ENCODE data around the gene CFAP91.

DNA sequence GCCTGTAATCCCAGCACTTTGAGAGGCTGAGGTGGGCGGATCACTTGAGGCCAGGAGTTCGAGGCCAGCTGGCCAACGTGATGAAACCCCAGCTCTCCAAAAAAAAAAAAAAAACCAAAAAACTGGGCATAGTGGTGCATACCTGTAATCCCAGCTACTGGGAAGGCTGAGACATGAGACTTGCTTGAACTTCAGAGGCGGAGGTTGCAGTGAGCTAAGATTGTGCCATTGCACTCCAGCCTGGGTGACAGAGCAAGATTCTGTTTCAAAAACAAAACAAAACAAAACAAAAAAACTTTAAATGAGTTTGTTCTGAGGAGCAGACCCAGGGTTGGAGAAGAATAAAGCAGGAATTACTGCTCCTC is 2.3 kb upstream of the CD80 start:
- RRBS, result no CpG with 5 or more reads among the region's 4 CpGs

GRCh38 chr3:119702485-119703584 is at the start of gene CFAP91:
TSS of gene CFAP91 (plus strand) at chr3:119703022.
- RRBS, result no CpG with 5 or more reads among the region's 60 CpGs

DNA sequence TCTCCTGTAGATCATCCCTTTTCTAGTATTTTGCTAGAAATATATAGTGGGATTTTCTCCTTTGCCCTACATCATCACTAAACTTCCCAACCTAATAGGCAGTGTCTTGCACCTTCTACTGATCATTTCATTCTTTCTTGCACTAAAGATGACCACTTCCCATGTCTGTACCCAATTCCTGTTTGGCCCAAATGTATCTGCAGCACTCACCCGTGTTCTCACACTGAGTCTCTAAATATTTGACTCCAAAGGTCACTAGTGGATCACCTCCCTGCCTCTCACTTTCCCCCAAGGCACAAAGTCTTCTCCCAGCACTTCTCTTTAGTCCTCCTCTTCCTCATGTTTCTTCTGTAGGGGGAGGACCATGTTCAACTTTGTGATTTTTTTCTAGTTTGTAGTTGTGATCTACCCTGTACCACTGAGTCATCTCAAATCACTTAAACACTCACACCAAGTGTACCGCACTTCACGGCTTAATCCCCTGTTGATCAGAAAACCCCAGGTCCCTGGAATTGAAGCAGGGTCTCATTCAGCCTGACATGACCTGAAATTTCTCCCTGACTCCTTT is 13.9 kb downstream of the NR1I2 start:
- RRBS, result no CpG with 5 or more reads among the region's 3 CpGs

- RRBS, result no CpG with 5 or more reads among the region's 3 CpGs
Measured at GRCh38 chr3:120395600-120396159, 46.5 kb upstream of the LRRC58 start.

DNA sequence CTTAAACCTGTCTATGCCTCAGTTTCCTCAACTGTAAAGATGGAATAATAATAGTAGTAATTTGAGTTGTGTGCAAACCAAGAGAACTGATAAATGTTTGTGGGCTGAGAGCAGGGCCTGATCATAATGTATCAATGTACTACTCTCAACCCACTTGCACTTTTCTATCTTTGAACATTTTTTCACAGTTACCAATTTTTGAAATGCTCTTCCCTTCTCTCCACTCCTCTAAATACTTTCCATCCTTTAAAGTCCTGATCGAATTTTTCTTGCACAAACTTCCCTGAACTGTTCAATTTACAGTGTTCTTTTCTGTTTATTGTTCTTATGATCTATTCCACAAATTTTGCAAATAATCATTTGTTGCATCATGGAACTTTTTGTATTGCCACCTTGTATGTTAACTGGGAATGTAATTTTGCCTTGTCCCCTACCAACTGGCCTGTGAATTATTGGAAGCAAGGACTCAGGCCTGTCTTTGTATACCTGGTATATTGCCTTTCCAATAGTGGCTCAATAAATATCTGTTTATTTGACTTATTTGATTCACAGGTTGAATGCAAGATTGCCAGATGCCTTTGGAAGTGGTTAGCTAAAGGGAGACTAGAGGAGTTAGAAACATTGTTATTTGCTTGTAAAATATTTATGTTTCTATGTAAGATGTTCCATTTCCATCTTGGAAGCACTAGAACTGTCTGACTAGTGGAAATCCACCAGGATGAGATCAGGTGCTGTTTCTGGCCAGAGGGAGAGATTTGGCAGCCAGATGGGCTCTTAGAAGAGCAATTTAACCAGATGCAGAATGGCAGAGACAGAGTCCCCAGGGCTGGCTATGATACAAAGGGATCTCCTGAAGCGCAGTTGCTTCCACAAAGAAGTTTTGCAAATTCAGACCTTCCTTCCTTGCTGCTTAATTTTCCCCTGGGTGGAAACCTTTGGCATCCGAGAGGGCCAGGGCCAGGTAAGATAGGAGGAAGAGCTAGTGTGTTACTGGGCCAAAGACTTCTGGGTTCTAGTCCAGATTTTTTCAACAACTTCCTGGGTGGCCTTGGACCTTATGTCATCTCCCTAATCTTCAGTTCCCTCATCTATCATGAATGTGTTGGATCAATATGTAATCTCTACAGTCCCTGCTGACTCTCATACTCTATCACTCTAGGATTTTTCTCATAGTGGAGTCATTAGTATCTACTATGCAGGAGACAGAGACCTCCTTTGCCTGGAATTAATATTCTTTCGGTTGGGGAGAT is 41.5 kb upstream of the NDUFB4 start:
- RRBS, result no CpG with 5 or more reads among the region's 4 CpGs

- RRBS, result no CpG with 5 or more reads among the region's 9 CpGs
Measured at GRCh38 chr3:121629581-121630316, 31.0 kb downstream of the HCLS1 start.

DNA sequence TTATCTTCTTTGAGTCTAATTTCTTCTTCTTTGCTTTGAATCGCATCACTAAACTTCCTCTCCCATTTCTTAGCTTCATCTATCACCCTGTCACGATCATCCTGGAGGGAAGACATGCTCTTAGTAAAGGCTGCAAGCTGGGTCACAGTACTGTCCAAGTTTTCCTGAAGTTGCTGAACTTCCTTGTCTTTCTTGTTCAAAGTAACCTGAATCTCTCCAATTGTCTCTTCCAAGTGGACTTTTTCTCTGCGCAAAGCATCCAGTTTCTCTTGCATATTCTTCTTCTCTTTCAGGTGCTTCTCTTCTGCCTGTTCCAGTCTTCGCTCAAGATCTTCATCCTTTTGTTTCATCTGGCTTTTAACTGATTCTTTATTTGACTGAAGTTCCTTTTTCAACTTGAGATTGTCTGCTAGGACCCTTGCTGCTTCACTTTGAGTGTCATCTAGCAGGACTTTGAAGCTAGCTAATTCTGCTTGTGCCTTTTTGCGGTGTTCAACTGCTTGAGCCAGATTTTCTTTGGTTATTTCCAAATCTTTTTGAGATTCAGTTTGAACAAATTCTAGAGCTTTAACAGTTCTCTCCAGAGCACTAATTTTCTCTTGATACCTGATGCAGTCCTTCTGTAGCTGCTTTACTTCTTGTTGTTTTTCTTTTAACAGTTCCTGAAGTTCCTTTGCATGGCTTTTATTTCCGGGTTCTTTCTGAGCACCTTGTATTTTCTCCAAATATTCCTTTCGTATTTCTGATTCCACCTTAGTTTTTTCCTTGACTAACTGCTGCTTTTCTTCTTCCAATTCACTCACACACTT is 33.3 kb upstream of the HCLS1 start:
- RRBS, result no CpG with 5 or more reads among the region's 7 CpGs

- RRBS, result no CpG with 5 or more reads among the region's 2 CpGs
Measured at GRCh38 chr3:121702371-121702883, 41.7 kb upstream of the HCLS1 start.

DNA sequence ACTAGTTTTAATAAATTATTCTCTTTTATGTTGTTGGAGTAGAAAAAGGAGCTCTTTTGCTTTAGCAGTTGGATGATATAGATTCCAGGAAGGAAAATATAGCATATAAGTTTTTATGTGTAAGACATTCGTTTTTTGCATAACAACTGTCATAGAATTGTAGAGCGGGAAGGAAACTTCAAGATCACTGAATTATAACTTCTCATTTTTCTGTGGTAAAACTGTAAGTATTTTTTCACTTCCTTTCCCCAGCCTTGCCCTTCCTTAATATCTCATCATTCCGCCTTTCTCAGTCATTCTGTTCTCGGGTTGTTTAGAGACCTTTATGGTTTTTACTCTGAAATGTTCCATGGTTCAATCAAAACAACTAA is 1.0 kb downstream of the EAF2 start:
- RRBS, result no CpG with 5 or more reads among the region's 4 CpGs

- RRBS, result no CpG with 5 or more reads among the region's 10 CpGs
Measured at GRCh38 chr3:122004946-122005388, 17.1 kb downstream of the ILDR1 start.

DNA sequence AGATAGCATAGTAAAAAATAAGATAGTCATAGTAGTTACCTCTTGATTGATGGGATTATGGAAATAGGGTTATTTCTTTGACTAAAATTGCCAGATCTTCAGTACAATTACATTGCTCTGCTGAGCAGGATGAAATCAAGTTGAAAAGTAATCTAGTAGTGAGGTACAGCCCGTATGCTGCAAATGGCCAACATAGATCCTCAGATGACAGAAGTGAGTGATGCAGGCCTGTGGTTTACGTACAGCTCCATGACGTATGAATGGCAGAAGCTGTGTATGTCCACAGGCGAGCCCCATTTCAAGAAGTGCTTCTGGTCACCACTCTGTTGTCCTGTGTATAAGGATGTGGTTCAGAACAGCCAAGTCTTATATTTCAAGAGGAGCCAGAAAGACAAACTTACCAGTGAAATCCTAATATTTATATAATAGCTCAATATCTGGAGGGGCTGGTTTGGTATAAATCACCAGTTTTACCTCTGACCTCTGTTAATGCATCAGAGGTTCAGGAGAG is 9.2 kb downstream of the CD86 start:
- RRBS, result no CpG with 5 or more reads among the region's 4 CpGs

GRCh38 chr3:122233230-122234113 is 50.0 kb downstream of the CASR start:
- RRBS, result no CpG with 5 or more reads among the region's 11 CpGs

- RRBS, result no CpG with 5 or more reads among the region's 24 CpGs
Measured at GRCh38 chr3:122414825-122415930, 684 bp downstream of the WDR5B start.

- RRBS, result no CpG with 5 or more reads among the region's 12 CpGs
Measured at GRCh38 chr3:122575917-122577108, 1.1 kb upstream of the PARP15 start.

DNA sequence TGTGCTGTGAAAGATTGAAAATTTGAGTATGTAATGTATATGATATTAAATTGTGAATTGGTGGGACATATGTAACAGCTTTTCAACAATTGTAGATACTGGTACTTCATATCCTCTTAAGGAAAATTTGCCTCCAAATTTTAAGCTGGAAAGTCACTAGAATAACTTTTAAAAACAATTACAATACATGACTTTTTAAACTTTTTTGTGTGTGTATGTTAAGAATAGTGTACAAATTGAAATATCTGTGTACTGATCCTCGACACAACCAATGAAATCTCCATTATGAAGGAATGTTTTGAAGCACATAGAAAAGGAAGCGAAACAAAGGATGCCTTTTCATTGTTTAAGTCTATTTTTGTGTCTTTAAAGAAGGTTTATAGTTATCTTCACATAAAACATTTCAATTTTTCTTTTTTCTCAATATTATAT is 1.4 kb downstream of the PARP15 start:
- RRBS, result no CpG with 5 or more reads among the region's 2 CpGs

DNA sequence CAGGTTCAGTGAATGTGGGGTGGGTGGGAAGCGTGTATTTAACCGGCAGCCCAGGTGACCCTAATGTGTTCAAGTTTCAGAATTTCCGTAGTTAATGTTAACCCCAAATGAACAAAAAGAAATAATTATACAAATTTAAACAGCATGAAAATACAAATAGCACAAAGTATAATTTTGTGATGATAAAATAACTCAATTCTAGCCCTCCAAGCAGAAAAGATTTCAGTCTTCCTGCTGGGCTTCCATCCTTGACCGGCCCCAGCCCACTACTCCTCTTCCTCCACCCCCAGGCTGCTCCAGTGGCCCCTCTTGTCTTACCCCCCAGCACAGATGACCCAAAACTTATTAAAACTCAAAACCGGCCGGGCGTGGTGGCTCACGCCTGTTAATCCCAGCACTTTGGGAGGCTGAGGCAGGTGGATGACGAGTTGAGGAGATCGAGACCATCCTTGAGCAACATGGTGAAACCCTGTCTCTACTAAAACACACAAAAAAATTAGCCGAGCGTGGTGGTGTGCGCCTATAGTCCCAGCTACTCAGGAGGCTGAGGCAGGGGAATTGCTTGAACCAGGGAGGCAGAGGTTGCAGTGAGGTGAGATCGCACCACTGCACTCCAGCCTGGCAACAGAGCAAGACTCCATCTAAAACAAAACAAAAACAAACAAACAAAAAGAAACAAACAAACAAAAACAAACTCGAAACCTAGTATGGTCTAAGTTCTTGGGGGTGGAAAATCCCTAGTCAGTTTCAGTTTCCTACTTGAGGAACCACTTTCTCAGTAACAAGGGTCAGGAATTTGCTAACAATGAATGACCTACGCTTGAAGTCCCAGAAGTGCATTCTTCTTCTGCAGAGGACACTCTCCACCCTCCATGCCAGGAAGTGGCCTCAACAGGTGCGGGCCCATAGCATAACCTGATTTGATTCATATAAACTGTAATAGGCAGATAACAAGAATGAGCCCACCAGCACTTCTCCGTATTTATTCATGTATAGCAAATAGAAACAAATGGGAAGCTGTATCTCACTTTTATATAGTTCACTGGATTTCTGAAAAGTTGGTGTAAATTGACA is 2.1 kb downstream of the PARP14 start:
- RRBS, result 0% methylated on average over 1 of the region's 18 CpGs

- RRBS, result no CpG with 5 or more reads among the region's 5 CpGs
Measured at GRCh38 chr3:122808163-122808705, 13.4 kb downstream of the SLC49A4 start.

Data from GM06990 (cell line).